ENCODE data around the gene FAM98C.

- PRO-cap, 2 experiments: no peak in any of the 2 experiments
- RAMPAGE, long total RNA, 4 experiments: no peak in any of the 4 experiments
Observed at GRCh38 chr19:36916939-36917305, 790 bp downstream of the ZNF568 start.

- PRO-cap, 2 experiments: no peak in any of the 2 experiments
- RAMPAGE, long total RNA, 4 experiments: no peak in any of the 4 experiments
Observed at GRCh38 chr19:37362624-37363329, 8.1 kb upstream of the ZNF527 start.

GRCh38 chr19:37594167-37594581 lies 418 bp downstream of the ZNF571 start:
- PRO-cap, 2 experiments: peak in 1 of 2 experiments; most common plus-strand start chr19:37594453 (in 1); most common minus-strand start chr19:37594449 (in 1)
- RAMPAGE, long total RNA, 4 experiments: no peak in any of the 4 experiments

- PRO-cap, 2 experiments: no peak in any of the 2 experiments
- RAMPAGE, long total RNA, 4 experiments: start-site peak on the minus strand in 1 of 4 experiments, at chr19:37641361-37641368 at its widest, 5 reads per replicate
Observed at GRCh38 chr19:37641124-37641729, 14.0 kb downstream of the ZFP30 start.

- PRO-cap, 2 experiments: no peak in any of the 2 experiments
- RAMPAGE, long total RNA, 4 experiments: no peak in any of the 4 experiments
Observed at GRCh38 chr19:37983729-37984571, 76.9 kb downstream of the SIPA1L3 start.

DNA sequence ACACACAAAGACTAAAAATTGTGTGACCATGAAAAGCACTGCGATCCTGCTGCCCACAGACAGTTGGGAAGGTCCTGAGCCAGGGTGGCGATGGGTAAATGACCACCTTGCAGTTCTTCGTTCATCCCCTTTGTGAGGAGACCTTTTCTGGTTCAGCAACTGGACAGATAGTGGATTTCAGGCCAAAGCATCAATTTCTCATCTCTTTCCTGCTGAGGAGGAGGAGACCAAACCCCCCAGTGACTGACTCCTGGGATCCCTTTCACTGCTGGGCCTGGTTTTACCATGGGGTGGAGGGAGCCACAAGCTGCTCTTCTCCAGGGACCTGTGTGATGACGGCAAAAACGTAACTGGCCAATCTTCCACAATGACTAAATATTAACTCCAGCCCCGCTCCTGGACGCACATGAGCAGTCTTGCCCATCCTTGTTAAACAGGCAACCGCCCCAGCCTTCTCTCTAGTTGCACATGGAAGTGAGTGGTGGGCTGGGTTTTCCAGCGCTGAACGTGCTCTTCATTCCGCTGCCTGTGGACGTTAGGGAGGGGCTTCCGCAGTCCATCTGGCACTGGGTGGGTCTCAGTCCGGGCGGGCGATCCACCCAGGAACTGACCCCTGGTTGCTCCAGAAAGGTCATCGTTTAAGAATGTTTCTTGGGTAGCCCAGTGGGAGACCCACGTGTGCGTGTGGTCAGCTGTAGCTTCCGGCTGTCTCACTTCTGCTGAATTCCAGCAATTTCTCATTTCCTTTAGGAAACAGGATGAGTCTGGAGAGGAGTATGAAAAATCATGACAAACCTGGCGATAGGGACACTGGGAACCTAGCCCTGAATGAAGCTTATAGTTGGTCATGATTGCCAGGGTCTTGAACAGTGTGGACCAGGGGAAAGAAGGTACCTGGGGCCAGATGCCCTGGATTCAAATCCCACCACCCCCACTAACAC lies 92.3 kb downstream of the SIPA1L3 start:
- PRO-cap, 2 experiments: peak in 1 of 2 experiments; most common plus-strand start position 787 of the sequence (in 1); most common minus-strand start position 528 of the sequence (in 1)
- RAMPAGE, long total RNA, 4 experiments: no peak in any of the 4 experiments

- PRO-cap, 2 experiments: no peak in any of the 2 experiments
- RAMPAGE, long total RNA, 4 experiments: start-site peak on the plus strand in 1 of 4 experiments, at chr19:38099967-38100146 at its widest, 40 reads per replicate
Observed at GRCh38 chr19:38099738-38100164, 124.3 kb downstream of the DPF1 start.

DNA sequence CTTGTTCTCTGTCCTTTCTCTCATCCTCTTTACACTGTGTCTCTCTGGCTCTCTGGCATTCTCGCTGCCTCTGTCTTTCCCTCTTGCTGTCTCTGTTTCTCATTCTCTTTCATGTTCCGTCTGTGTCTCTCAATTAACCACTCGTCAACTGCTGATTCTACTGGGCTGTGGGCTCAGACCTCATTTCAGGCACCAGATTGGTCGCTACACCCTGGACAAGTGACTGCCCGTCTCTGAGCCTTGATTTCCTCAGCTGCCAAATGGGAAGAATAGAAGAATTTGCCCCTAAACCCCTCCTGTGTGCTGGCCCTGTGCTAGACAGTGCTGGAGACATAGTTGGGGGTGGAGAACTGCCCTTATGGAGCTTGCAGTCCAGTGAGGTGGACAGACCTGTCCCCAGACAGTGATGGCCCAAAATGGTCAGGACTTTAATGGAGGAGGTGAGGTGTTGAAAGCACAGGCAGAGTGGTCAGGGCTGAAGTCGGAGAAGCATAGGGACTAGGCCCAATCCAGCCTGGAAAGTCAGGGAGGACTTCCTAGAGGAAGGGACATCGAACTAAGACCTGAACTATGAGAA lies 7.9 kb upstream of the CATSPERG start:
- PRO-cap, 2 experiments: no peak in any of the 2 experiments
- RAMPAGE, long total RNA, 4 experiments: no peak in any of the 4 experiments

DNA sequence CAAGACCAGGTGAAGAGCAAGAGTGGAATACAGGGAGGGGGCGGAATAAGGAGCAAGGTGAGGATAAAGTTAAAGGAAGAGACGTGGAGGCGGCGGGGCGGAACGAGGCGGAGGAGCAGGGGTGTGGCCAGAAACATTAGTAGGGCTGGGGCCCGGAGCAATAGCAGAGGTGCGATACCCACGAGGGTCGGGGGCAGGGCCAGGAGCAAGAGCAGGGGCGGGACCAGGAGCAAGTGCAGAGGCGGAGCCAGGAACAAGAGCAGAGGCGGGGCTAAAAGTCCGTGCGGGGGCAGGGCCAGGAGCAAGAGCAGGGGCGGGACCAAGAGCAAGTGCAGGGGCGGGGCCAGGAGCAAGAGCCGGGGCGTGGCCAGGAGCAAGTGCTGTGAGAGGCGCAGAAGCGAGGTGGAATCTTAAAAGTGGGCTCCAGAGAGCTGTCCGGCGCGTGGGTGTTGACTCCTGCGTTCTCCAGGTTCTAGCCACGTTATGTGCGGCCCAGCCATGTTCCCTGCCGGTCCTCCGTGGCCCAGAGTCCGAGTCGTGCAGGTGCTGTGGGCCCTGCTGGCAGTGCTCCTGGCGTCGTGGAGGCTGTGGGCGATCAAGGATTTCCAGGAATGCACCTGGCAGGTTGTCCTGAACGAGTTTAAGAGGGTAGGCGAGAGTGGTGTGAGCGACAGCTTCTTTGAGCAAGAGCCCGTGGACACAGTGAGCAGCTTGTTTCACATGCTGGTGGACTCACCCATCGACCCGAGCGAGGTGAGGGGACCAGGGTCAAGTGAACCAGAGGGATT lies 1.3 kb downstream of the CATSPERG start:
- PRO-cap, 2 experiments: peak in 2 of 2 experiments; most common plus-strand start position 352 of the sequence (in 1); most common minus-strand start position 123 of the sequence (in 1)
- RAMPAGE, long total RNA, 4 experiments: start-site peak on the plus strand in 4 of 4 experiments, centred at positions 362 to 493 of the sequence, 13 to 42 reads per replicate

DNA sequence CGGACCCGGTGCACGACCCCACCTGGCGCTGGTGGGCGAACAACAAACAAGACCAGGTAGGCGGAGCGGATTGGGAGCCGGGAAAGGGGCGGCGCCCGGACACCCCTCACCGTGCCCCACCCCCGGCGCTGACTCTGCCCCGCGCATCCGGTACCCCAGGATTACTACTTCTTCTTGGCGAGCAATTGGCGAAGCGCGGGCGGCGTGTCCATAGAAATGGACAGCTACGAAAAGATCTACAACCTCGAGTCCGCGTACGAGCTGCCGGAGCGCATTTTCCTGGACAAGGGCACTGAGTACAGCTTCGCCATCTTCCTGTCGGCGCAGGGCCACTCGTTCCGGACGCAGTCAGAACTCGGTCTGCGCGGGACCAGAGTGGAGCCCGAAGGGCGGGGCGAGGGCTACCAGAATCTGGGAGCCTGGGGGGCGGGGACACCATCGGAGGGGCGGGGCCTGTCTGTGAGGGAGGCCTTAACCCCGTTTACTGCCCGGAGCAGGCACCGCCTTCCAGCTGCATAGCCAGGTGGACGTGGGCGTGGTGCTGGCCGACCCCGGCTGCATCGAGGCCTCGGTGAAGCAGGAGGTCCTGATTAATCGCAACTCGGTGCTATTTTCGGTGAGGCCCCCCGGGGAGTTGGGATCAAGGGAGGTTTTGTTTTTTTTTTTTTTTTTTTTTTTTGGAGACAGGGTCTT lies 12.0 kb upstream of the PSMD8 start:
- PRO-cap, 2 experiments: peak in 1 of 2 experiments; most common minus-strand start position 350 of the sequence (in 1)
- RAMPAGE, long total RNA, 4 experiments: no peak in any of the 4 experiments

GRCh38 chr19:38402704-38403538 lies at the start of gene FAM98C:
Gene FAM98C, plus strand, starts transcription at chr19:38403093.
- PRO-cap, 2 experiments: peak in 2 of 2 experiments; most common plus-strand start chr19:38403154 (in 2); most common minus-strand start chr19:38402918 (in 2)
- RAMPAGE, long total RNA, 4 experiments: no peak in any of the 4 experiments

- PRO-cap, 2 experiments: peak in 1 of 2 experiments; most common minus-strand start chr19:38403727 (in 1)
- RAMPAGE, long total RNA, 4 experiments: no peak in any of the 4 experiments
Observed at GRCh38 chr19:38403539-38403907, 630 bp downstream of the FAM98C start.

- PRO-cap, 2 experiments: no peak in any of the 2 experiments
- RAMPAGE, long total RNA, 4 experiments: no peak in any of the 4 experiments
Observed at GRCh38 chr19:38452809-38453179, 19.3 kb downstream of the RYR1 start.

DNA sequence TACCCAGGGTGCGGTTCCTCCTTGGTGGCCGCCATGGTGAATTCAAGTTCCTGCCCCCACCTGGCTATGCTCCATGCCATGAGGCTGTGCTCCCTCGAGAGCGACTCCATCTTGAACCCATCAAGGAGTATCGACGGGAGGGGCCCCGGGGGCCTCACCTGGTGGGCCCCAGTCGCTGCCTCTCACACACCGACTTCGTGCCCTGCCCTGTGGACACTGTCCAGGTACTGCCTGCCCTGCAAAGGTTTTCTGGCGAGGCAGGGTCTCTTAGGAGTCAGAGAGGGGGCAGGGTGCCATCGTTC lies 26.8 kb downstream of the RYR1 start:
- PRO-cap, 2 experiments: no peak in any of the 2 experiments
- RAMPAGE, long total RNA, 4 experiments: no peak in any of the 4 experiments

DNA sequence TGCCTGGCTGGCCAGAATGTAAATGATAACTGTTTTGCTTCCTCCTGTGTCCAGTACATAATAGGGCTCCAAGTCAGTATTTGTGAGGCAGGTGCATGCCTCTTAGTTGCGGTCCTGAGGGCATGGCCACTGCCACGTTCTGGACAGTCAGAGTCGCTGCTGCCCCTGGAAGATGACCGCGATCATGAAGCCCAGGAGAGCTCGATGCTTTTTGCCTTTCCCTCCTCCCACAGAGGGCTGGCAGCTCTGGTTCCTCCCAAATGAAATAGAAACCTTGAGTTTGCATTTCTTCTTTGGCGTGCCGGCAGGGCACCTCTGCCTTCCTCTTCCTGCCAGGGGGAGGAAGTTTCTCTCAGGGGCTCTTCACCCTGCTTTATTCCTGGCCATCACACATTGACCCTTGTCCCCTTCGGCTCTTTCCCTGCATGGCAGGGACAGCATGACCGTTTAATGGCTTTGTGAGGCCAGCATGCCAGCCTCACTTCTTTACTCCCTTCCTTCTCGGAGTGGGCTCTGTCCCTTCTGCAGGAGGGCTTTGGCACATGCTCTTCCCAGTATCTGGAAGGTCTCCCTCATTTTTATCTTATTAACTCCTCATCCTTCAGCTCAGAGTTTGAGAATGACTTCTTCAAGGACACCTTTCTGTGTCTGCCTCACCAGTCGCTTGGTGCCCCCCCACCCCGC lies 47.9 kb downstream of the ACTN4 start:
- PRO-cap, 2 experiments: no peak in any of the 2 experiments
- RAMPAGE, long total RNA, 4 experiments: no peak in any of the 4 experiments

DNA sequence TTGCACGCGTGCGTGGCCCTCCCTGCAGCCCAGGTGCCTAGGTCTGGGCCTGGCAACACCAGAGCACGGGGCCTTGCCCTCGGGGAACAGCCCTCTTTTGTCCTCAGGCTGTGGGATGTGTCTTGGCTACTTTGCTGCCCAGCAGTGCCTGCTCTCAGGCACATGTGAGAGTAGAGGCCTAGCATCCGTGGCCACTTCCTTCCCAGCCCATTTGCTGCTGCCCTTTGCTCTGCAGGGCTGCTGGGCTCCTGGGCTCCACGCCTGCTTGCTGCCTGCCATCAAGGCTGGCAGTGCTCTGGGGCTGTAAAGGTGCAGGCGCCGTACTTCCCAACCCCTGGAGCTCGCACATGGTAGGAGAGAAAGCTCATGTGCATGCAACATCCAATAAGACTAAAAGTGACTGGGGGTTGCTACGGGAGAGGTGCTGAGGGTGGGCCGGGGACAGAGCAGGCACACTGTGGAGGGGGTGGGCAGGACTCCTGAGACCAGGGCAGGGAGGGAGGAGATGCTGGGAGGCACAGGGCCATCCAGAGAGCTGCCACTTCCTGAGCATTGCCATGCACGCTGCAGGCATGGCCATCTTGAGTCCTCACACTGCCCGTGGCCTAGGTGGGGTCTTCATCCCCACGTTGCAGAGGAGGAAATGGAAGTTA lies 46.5 kb downstream of the CAPN12 start:
- PRO-cap, 2 experiments: no peak in any of the 2 experiments
- RAMPAGE, long total RNA, 4 experiments: start-site peak on the plus strand in 1 of 4 experiments, centred at position 389 of the sequence, 15 reads per replicate

GRCh38 chr19:38711511-38712660 lies 32.4 kb downstream of the CAPN12 start:
- PRO-cap, 2 experiments: no peak in any of the 2 experiments
- RAMPAGE, long total RNA, 4 experiments: no peak in any of the 4 experiments

DNA sequence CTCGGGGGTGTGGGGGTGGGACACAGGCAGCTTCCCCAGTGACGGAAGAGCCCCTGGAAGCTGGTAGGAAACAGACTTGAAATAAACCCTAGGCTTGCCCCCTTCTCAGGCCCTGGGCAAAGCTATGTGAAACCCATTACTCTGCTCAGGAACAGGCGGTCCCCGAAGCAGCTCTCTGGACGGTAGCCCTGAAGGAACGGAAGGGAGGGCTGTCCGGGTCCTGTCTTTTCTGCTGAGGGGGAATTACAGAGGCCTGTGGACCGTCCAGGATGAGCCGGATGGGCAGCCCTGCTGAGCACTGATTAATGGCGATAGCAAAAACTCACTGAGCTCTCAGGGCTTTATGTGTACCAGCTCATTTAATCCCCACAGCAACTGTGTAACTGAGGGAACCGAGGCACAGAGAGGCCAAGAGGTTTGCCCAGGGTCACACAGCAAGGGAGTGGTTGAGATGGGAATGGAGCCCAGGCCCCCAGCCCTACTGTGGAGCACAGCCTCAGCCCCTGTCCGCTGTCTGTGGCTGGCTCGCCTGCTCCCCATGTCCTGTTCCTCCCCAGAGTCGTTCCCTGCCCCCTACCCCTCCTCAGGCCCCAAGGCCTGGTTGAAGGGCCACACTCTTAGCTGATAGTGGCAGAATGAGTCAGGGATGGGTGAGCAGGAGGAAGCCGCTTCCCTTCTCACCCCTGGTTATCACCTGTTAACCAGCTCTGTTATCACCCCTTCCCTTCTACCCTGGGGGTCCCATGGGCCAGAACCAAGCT lies 21.4 kb downstream of the CAPN12 start:
- PRO-cap, 2 experiments: peak in 1 of 2 experiments; most common plus-strand start position 636 of the sequence (in 1)
- RAMPAGE, long total RNA, 4 experiments: no peak in any of the 4 experiments

DNA sequence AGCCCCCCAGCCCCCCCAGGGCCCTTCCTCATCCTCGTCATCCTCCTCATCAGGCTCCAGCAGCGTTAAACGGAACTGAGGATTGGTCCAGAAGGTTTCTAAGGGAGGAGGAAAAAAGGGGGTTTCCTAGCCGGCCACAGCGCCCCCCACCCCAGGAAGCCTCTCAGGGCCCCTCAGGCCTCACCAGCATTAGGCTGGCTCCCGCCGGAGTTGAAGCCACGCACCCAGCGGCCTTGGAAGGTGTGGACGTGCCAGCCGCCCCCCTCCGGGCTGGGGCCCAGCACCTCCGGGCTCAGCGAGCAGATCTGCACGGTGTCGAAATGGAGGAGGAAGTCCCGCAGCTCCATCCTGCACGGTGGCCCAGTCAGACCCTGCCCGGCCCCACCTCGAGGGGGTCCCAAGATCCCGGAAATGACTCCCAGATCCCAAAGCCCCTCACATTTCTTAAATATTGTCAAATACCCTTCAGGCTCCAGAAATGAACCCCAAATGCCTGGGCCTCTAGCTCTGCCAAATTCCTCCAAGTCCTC lies 6.9 kb downstream of the CAPN12 start:
- PRO-cap, 2 experiments: no peak in any of the 2 experiments
- RAMPAGE, long total RNA, 4 experiments: no peak in any of the 4 experiments

GRCh38 chr19:38769383-38770520 lies 3.6 kb downstream of the LGALS7 start:
- PRO-cap, 2 experiments: peak in 2 of 2 experiments; most common plus-strand start chr19:38770070 (in 1); most common minus-strand start chr19:38769848 (in 2)
- RAMPAGE, long total RNA, 4 experiments: no peak in any of the 4 experiments

Measured in upper lobe of left lung (tissue), 5 donors.